ENCODE measurements around the genes RIC8A and SIRT3.

GRCh38 chr11:189344-189809 is 3.5 kb upstream of the SCGB1C1 start:
- PRO-cap: no peak

DNA sequence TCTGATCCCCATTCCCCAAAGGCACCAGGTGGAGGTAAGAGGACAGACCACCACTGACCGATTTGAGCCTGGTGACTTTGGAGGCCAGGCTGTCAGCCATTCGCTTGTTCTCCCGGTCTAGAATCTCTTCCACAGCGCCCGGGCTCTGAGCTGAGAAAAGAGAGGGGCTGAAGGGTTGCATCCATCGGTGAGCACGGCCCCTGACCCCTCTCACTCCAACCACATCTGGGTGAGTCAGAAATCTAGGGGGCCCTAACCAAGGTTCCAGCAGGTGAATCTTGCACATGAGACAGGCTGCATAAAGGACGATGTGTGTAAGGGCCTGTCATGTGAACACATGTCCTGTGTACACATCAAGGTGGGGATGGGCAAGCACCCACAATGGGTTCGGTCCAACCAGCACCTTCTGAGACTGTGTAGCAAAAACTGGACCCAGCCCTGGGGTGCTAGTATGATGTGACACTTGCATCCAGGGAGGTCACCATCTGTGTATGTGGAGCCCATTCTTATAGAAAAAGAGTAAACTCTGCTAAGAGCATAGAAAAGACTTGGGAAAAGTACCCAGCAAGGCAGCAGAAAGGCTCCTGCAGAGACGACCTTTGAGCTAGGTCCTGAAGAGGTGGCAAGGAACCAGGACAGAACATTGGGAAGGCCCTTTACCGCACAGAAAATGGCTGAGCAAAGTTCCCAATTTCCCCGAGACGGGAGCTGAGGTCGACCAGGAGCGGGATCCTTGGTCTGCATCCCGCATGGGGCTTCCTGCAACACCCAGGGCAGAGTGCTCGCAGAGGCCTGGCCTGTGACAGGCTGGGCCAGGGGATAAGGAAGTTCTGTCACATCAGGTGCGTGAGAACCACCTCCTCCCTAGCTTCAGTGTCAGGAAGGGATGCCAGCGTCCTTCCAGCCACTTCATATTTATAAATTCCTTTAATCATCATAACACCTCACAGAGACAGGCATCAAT is 1.0 kb downstream of the BET1L start:
- PRO-cap: bidirectional peak, plus-strand start at position 873 of the sequence, minus-strand start at position 744 of the sequence

DNA sequence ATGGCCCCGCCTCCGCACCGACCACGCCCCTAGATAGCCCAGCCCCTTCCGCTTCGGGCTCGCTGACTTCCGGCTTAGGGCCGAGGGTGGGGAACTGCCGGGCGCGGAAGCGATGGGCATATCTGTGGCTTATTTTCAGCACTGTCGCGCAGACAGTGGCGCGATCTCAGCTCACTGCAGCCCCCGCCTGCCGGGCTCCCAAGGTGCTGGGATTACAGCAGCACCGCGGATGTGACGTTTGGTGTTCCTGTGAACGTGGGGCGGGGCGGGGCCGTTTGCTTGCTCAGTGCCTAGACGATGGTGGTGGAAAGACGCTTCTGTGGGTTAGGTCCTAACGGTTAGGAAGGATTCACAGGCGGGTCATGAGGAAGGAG is at the start of gene RIC8A:
Gene RIC8A (plus strand): TSS at position 282 of the 374 bp plus-strand sequence.
- PRO-cap: bidirectional peak, plus-strand start at position 286 of the sequence, minus-strand start outside the sequence

GRCh38 chr11:235771-236684 is at the start of gene SIRT3:
TSS of gene SIRT3 (minus strand) at chr11:236342.
- PRO-cap: unidirectional peak, minus-strand start at chr11:236115; bidirectional peak, plus-strand start at chr11:236546, minus-strand start at chr11:236328

- PRO-cap: no peak
These were observed 2.5 kb downstream of the IFITM2 start for GRCh38 chr11:310012-310544.

DNA sequence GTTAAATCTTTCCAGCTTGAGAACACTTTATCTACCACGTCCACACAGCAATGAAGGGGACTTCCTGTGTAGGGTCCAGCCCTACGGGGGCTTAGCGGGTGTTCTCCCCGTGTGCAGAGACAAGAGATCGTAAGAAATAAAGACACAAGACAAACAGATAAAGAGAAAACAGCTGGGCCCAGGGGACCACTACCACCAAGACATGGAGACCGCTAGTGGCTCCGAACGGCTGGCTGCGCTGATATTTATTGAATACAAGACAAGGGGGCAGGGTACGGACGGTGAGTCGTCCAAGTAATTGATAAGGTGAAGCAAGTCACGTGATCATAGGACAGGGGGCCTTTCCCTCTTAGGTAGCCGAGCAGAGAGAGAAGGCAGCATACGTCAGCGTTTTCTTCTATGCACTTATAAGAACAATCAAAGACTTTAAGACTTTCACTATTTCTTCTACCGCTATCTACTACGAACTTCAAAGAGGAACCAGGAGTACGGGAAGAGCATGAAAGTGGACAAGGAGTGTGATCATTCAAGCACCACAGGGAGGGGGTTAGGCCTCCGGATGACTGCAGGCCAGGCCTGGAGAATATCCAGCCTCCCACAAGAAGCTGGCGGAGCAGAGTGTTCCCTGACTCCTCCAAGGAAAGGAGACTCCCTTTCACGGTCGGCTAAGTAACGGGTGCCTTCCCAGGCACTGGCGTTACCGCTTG is 4.2 kb upstream of the IFITM3 start:
- PRO-cap: no peak

- PRO-cap: no peak
These were observed 5.6 kb downstream of the PTDSS2 start for GRCh38 chr11:455523-456160.

DNA sequence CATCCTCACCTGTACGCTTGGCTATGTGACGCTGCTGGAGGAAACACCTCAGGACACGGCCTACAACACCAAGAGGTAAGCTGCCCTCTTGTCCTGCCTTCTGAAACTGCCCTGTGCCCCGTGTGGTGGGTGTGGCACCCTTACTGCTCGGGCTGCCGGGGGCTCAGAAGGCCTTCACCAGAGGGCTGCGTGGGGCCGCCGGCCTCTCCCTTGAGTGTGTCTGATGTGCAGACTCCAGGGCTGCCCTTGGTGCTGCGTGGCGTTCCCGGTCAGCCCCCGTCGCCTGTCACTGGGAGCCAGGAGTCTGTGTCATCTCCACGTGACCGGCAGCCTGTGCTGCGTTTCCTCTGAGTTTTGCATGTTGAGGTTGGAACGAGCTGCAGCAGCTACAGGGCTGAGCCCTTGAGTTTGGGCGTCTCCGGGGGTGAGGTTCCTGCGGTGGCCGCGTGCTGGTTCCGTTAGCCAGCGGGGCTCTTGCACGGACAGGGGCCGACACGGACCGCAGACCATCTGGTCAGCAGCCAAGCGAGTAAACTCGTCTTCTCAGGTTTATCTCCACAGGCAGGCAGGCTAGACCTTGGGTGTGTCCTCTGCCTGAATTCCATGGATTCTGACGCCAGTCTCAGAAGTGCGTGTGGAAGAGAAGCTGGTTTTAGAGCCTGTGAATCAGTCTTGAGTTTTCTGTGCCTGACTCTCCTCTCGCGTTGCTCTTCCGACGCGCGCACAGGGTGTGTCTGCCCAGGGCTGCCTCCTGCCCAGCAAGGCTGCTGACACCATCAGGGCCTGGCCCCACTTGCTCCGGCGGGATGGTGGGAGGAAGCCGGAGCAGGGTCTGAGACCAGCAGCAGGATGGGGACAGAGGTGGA is 10.4 kb downstream of the PTDSS2 start:
- PRO-cap: no peak

- PRO-cap: no peak
These were observed 625 bp upstream of the RNH1 start for GRCh38 chr11:507701-508032.

DNA sequence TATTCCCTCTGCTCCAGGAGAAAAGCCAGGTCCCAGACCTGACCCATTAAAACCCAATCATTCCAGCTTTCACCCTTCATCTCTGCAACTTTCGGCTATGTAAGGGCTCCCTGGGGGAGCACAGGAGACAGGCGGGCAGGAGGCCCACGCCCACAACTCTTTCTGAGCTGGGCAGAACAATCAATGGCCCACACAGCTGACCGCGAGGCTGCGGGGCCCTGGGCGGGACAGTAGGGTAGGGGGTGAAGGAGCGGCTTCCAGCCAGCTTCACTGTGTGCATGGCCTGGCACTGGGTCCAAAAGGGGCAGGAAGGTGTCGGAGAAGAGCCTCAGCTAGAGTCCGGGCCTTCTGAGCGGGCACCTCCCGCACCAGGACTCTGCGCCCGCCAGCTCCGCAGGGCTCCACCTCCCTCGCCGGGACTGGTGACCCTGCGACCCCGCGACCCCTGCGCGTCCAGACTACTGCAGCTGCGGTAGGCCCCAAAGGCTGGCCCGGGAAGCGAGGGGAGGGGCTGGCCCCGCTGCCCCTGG is 430 bp downstream of the LMNTD2 start:
- PRO-cap: no peak

DNA sequence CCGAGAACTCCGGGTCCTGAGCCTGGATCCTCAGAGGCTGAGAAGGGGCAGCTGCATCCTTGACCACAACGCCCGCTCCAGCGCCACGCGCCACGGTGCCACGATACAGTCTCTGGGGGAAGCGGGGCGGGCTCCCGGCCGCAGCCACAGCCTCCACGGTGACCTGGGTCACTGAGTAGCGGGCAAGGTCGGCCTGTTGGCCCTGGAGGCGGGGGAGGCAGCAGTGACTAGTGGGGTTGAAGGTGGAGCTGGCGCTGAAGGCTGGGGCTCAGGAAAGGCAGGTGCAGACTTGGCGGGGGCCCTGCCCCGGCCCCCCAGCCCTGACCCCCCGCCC is 3.9 kb upstream of the IRF7 start:
- PRO-cap: no peak

GRCh38 chr11:620014-620549 is 4.3 kb upstream of the IRF7 start:
- PRO-cap: no peak

- PRO-cap: no peak
These were observed 977 bp downstream of the SCT start for GRCh38 chr11:625952-626455.

DNA sequence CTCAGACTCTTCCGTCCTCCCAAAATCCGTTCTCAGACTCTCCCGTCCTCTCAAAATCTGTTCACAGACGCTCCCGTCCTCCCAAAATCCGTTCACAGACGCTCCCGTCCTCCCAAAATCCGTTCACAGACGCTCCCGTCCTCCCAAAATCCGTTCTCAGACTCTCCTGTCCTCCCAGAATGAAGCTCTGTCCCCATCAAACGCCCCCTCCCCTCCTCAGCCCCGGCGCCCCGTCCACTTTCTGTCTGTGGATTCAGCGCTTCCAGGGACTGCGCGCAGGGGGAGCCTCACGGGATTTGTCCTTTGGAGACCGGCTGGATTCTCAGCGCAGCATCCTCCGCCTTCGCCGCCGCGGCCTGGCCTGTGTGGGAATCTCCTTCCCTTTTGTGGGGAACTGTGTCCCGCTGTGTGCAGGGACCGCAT is 930 bp upstream of the SCT start:
- PRO-cap: unidirectional peak, minus-strand start at position 271 of the sequence

GRCh38 chr11:637426-637882 is 385 bp downstream of the DRD4 start:
- PRO-cap: no peak

DNA sequence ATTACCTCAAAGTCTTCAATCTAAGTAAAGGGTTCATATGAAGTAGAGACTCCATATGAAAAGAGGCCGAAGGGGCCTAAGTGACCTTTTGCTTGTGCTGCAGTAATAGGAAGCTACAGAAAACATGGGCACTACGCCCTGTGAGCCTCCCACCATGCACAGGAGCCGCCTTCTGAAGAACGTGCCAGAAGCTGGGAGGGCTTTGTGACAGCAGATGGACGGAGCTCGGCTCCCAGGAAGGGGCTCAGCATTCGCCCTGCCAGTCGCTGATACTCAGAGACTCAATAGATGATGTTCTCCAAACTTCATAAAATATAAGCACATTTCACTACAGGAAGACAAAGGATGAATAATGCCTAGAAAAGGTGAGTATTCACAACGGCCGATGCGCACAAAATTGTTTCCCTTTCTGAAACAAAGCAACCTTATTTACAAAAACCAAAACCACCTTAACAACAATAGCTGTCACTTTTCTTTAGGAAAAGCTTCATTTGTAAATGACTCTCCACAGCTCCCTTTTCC is 21.1 kb downstream of the DEAF1 start:
- PRO-cap: no peak

GRCh38 chr11:702717-703223 is 3.3 kb upstream of the EPS8L2 start:
- PRO-cap: bidirectional peak, plus-strand start at chr11:703054, minus-strand start at chr11:703024

DNA sequence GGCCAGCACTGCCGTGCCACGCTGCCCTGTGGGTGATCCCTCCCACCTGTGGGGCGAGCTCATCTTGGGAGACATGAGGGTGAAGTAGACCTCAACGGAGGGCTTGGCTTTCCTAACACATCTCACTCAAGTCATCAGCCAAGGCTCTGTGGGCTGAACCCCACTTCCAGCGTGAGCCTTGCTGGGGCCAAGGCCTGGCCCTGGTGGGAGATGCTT is 13.4 kb downstream of the GATD1 start:
- PRO-cap: no peak

DNA sequence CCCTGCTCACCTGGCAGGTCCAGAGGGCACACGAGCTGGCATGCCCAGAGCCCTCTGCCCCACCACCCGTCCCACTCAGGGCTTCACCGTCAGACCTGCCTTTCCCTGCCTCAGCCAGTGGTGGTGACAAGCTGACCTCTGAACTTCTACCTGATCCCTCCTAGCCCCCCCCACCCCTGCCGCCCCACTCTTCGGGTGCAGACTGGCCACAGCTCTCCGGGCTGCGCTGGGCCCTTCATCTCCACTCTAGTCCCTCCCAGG is 1.4 kb downstream of the SLC25A22 start:
- PRO-cap: no peak

DNA sequence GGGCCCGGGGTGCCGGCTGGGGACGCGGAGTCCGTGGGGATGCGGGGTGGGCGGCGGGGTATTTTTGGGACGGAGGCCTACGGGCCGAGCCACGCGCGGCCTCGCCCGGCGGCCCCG is 146 bp downstream of the RPLP2 start:
- PRO-cap: no peak